Skeletal muscle satellite cell (primary cell): ENCODE data around the gene INSL6.

GRCh38 chr9:4833049-4833591 is 40.4 kb downstream of the RCL1 start:
- CAGE, long polyA plus RNA: no peak

- CAGE, long polyA plus RNA: no peak
Measured at GRCh38 chr9:4839406-4840446, 47.0 kb downstream of the RCL1 start.

DNA sequence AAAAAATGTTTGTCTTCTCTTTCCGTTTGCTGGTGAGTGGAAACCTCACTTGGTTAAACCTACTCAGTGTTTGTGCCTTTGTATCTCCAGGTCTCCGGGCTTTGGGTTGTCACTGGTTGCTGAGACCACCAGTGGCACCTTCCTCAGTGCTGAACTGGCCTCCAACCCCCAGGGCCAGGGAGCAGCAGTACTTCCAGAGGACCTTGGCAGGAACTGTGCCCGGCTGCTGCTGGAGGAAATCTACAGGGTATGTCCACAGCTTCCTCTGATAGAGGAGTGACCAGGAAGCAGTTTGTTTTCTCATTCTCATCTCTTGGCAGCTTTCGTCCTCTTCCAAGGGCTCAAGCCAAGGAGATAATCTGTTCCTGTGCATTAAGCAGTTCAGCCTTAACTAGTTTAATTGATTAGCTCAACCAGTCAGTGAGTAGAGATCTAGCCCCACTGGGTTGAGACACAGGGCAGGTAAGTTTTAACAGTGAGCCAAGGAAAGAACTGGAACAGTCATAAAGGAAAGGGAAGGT is 51.8 kb downstream of the RCL1 start:
- CAGE, long polyA plus RNA: no peak

DNA sequence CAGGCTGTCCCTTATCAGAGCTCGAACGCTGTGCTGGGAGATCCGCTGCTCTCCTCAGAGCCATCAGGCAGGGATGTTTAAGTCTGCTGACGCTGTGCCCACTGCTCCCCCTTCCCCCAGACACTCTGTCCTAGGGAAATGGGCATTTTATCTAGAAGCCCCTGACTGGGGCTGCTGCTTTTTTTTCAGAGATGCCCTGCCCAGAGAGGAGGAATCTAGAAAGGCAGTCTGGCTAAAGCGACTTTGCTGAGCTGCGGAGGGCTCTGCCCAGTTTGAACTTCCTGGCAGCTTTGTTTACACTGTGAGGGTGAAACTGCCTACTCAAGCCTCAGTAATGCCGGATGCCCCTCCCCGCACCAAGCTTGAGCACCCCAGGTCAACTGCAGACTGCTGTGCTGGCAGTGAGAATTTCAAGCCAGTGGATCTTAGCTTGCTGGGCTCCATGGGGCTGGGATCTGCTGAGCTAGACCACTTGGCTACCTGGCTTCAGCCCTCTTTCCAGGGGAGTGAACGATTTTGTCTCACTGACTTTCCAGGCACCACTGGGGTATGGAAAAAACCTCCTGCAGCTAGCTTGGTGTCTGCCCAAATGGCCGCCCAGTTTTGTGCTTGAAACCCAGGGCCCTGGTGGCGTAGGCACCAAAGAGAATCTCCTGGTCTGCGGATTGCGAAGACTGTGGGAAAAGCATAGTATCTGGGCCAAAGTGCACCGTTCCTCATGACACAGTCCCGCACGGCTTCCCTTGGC is 83.3 kb upstream of the JAK2 start:
- CAGE, long polyA plus RNA: no peak

GRCh38 chr9:4933084-4933446 is 52.0 kb upstream of the JAK2 start:
- CAGE, long polyA plus RNA: no peak

DNA sequence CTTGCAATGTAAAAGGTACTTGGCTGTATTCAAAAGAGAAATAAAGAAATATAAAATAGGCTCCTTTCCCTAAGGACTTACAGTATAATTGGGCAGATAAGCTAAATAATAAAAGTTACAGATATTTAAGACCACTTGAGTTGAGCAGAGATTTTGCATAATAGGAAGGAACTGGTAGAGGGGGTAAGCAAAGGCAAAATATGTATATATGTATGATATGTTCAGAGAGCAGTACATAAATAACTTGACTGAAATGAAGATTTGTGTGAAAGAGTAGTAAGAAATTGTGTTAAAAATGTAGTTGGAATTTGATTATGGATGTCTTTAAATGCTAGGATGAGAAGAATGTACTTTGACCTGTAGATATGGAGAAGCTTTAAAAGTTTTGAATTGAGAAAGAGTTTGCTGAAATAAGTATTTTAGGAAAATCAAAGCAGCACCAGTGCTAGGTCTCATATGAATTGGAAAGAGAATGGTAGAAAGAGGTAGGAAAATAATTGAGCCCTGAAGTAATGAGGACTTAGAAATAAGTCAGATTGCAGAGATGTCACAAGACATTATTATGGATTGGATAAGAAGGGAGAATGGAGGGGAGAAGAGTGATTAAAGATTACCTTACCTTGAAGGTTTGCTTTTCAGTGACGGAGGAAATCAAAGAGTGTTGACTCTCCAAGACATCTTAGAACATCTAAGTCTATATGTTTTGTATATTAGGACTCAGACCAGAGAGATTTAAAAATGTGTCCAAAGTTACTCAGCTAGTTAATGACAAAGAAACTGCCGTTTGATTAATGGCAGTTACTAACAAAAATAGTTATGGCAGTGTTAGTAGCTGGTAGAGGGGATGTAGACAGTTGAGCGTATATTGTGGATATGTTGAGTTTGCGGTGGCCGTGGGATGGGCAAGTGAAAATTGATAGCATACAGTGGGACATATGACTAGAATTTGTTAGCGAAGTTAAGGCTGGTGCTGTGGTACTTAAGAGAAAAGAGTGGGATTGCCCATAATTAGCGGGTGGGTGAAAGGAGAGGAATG is 4.8 kb downstream of the JAK2 start:
- CAGE, long polyA plus RNA: no peak

DNA sequence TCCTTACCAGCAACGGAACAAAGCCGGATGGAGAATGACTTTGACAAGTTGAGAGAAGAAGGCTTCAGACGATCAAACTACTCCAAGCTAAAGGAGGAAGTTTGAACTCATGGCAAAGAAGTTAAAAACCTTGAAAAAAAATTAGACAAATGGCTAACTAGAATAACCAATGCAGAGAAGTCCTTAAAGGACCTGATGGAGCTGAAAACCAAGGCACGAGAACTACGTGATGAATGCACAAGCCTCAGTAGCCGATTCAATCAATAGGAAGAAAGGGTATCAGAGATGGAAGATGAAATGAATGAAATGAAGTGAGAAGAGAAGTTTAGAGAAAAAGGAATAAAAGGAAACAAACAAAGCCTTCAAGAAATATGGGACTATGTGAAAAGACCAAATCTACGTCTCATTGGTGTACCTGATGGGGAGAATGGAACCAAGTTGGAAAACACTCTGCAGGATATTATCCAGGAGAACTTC is 47.8 kb downstream of the JAK2 start:
- CAGE, long polyA plus RNA: no peak

GRCh38 chr9:5185450-5185912 is at the start of gene INSL6:
Gene INSL6, minus strand, starts transcription at chr9:5185639.
- CAGE, long polyA plus RNA: no peak

- CAGE, long polyA plus RNA: no peak
Measured at GRCh38 chr9:5450852-5451247, 508 bp downstream of the CD274 start.

- CAGE, long polyA plus RNA: no peak
Measured at GRCh38 chr9:5483552-5483893, 26.8 kb upstream of the PDCD1LG2 start.

GRCh38 chr9:5499683-5500499 is 10.4 kb upstream of the PDCD1LG2 start:
- CAGE, long polyA plus RNA: no peak

- CAGE, long polyA plus RNA: no peak
Measured at GRCh38 chr9:5510683-5511103, 362 bp downstream of the PDCD1LG2 start.

GRCh38 chr9:5621167-5621704 is 7.7 kb upstream of the RIC1 start:
- CAGE, long polyA plus RNA: no peak

DNA sequence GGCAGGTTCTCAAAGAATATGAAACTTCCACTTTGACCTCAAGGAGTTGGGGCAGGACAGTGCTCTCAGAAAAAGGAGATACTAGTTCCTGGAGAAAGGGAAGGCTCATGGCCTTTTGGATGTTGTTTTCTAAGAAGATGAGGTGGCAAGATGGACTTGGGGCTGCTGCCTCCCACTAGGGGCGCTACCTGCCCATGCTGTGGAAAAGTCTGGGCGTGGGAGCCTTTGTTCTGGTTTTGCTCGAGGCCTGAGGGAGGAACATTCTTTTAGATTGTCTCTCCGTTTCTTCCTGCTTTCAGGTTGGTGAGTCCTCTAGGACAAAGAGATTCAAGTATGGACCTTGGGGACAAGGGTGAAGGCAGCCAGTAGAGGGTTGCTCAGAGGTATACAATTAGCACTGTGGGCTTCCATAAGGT is 20.9 kb upstream of the MLANA start:
- CAGE, long polyA plus RNA: no peak

GRCh38 chr9:5988100-5988748 is 20.1 kb downstream of the KIAA2026 start:
- CAGE, long polyA plus RNA: no peak

DNA sequence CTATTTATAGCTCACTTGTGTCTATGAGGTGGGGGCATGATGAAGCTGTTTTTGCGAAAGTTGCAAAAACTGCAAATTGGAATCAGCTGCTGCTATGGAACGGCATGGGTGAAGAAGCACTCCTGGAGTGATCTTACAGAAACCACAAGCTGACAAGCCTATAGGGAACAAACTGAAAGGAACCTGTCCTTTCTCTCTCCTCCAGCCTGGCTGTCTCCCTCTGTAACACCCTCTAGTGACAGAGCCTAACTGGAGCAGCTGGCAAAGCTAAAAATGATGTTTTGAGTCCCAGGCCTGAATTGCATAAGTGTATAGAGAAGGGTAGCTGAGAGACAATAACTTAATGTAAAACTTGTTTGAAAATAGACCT is 91.6 kb upstream of the RANBP6 start:
- CAGE, long polyA plus RNA: no peak

DNA sequence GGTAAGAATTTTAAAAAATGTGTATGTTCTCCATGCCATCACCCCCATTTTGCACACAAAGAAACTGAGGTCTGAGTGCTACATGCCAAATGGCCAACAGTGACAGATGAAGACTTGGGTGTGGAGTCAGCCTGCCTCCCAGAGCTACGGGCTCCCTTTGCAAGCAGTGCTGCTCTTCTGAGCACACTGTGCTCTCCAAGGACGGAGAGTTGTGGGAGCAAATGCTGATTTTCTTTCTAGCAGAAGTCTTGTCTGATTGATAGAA is 78.8 kb downstream of the GLDC start:
- CAGE, long polyA plus RNA: no peak

GRCh38 chr9:7173217-7174095 is 415.7 kb downstream of the KDM4C start:
- CAGE, long polyA plus RNA: no peak

- CAGE, long polyA plus RNA: no peak
Measured at GRCh38 chr9:7957648-7958043, 158.1 kb upstream of the DMAC1 start.

DNA sequence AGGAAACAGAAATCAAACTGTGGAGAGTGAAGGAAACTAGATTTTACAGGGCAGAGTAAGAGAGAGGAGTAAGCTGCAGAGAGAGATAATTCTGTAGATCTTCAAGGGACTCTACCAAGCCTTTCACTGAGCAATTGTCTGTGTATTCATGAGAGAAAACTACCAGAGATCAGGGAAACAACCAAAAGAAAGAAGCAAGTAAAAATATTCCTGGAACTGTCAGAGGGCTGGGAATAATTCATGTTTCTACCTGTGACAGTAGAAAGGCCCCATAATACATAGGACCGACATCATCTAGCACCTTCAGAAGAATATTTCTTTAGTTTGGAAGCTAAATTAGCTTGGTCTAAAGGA is 1084.7 kb downstream of the PTPRD start:
- CAGE, long polyA plus RNA: no peak